ENCODE data around the gene ERAP2.

DNA sequence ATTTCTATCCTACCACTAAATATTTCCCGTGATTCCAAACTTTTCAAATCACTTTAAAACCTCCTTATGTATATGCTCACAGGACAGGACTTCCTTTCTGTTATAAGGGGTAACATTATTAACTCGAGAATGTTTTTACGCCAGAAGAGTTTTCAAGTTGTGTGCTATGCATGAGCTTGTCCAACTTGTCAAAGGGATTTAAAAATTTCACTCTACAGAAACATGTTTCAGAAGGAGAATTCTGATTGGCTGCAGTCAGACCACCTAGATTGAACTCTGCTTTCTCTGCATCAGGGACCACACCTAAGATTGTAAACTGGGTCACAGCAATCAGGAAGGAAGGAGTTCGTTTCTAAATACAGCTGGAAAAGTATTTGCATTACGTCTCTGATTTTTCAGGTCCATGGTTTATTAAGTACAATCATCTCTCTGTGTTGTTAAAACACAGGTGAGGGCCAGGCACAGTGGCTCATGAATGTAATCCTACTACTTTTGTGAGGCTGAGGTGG, 5.8 kb downstream of the GLRX start:
- RRBS: no CpG with 5 or more reads among the region's 5 CpGs

- RRBS: no CpG with 5 or more reads among the region's 5 CpGs
Measured at GRCh38 chr5:95841739-95842379, 19.3 kb upstream of the GLRX start.

- RRBS: no CpG with 5 or more reads among the region's 12 CpGs
Measured at GRCh38 chr5:95843620-95844652, 21.4 kb upstream of the GLRX start.

DNA sequence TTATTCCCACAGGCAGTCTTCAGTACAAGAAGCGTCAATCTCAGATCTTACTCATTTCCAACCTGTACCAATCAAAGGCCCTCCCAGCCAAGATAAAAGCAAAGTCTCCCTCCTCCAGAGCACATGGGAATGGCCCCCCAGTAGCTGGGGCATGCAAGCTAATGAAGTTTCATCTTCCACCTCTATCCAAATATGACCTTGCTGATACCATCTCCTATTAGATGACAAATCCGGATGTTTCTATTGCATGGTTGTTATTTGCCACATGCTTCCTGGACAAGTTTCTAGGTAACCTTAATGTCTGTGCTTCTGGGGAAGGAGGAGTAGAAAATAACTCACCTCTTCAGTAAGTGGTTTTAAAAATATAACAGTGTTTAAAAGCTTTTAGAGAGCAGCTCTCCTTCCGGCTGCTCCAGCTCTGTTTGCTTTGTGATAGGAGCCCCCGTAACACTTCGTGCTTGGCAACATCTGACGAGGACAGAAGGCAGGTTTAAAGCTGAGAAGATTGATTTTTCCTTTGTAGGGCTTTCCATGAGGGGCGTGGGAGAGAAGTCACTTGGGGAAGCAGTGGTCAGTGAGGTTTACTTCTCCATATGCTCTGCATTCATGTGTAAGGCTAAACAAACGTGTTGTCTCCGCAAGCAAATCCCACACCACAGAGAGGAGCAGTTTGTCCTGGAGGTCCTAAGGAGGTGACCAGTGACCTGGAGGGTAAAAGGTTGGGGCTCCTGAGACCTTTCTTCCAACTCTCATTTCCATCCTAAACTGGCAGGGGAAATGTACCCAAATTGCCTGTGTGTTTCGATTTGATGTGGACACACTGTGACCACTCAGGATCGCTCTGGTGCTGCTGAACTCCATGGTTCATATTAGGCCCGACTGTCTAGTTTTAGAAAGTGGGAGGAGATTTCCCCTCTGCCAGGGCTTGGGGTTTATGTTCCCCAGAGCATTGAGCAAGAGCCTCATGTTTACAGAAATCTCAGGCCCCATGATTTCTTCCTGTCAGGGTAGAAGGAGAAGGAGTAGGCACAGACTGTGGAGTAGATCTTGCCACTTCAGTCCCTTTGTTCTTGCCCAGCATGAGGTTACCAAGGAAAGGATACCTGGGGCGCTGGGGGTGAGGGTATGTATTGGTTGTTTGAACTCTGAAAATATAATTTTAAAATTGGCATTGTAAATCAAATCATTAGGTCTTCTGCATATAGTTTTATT, 40.5 kb upstream of the GLRX start:
- RRBS: no CpG with 5 or more reads among the region's 13 CpGs

DNA sequence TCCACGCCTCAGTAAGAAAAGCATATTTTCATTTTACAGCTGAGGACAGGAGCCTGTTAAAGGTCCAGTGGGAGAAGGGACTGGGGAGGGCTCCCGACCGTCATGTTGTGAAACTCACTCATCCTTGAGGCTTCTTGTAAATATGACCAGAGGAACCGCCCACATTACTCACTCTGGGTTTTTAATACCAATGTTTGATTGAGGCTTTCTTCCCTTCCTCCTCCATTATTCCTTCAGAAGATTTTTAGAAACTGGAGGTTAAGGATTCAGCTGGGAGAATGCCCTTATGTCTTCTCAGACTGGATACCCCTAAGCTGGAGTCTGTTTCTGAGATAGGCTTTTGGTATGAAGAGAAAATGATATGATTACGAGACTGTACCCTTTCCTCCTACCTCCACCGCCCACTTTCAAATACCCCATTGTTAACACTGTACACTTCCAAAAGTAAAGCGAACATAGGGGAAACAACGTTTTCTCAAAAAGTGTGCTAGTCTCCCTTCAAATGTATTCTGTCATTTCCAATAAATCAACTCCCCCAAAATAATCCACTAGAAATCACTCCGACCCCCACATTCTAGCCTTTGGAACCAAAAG, 61.6 kb upstream of the GLRX start:
- RRBS: no CpG with 5 or more reads among the region's 9 CpGs

DNA sequence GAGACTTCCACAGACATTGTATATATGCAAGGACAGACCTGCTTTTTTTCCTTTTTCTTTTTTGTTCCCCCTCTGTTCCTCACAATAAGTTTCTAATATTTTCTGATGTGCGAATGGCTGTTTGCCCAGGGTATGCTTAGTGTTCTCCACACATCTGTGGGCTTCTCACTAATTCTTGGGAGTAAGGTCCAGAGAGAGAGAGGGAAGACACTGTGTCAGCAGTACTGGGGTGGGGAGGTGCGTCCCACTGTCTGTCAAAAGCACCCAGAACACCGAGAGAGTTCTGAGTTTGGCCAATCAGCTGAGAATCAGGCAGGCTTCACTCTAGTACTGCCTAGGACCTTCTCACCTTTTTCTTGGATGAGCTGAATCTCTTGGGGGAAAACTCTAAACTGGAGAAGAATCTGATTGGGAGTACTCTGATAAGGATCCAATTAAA, 61.8 kb downstream of the ELL2 start:
- RRBS: no CpG with 5 or more reads among the region's 3 CpGs

DNA sequence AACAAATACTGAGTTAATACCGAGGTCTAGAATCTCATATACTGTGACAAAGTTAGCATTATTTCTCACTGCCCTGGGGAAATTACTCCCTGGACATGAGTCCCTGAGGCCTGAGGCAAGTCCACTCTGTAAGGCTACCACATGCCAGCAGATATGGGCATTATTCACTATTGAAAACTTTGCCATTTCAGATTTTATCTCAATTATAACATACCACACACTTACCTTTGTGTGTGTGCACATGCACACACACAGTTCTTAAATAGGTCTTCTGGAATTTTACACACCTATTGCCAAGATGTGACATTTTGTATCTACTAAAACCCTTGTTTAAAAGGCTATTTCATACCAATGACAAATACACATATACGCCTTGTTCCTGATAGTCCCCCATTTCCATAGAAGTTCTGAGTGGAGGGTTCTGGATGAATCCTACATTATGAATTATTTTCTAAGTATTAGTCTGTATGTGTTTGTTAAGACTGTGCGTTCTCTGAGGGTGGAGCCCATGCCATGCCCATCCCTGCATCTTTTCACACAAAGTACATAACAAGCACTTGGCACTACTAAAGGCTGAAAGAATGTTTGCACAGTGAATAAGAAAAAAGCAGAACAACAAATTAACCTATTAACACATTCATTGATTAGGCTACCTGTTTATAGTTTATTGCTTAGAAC, 22.7 kb downstream of the ELL2 start:
- RRBS: no CpG with 5 or more reads among the region's 3 CpGs

- RRBS: no CpG with 5 or more reads among the region's 3 CpGs
Measured at GRCh38 chr5:95946288-95947213, 15.1 kb downstream of the ELL2 start.

- RRBS: no CpG with 5 or more reads among the region's 1 CpG
Measured at GRCh38 chr5:95969631-95969878, 7.9 kb upstream of the ELL2 start.

GRCh38 chr5:96292600-96293467, 140.2 kb downstream of the PCSK1 start:
- RRBS: no CpG with 5 or more reads among the region's 13 CpGs

DNA sequence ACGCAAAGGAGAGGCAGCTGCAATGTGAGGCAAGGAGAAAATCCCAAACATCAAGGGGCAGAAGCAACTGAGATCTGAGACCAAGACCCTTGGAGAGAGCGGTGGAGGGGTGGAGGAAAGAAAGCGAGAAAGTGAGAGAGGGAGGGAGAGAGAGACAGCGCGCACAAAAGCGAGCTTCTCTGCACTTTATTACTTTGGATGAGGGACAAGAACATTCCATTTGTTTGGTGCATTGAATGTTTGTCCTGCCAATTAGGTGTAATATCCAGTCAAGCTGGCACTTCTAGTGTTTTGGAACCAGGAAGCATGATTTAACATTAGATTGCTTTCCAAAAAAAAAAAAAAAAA, 1.4 kb downstream of the CAST start:
- RRBS: no CpG with 5 or more reads among the region's 6 CpGs

DNA sequence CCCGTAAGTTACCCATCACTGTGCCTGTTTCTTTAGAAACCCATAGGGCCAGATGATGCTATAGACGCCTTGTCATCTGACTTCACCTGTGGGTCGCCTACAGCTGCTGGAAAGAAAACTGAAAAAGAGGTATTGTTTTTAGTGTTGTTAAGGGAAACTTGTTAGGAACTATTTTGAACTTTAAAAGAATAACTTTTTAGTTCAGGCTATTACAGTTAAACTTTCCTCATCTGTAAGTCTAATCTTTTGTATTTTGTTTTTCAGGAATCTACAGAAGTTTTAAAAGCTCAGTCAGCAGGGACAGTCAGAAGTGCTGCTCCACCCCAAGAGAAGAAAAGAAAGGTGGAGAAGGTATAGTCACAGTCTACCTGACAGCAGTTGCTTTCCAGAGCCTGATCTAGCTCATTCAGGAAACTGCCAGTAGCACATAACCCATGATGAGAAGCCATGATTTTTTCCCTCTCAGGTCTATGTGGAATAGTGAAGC, 66.5 kb downstream of the ERAP1 start:
- RRBS: no CpG with 5 or more reads among the region's 3 CpGs

- RRBS: no CpG with 5 or more reads among the region's 13 CpGs
Measured at GRCh38 chr5:96743117-96743845, 64.5 kb downstream of the ERAP1 start.

- RRBS: no CpG with 5 or more reads among the region's 7 CpGs
Measured at GRCh38 chr5:96803577-96804143, 4.1 kb downstream of the ERAP1 start.

GRCh38 chr5:96806968-96807190, 866 bp downstream of the ERAP1 start:
- RRBS: no CpG with 5 or more reads among the region's 3 CpGs

DNA sequence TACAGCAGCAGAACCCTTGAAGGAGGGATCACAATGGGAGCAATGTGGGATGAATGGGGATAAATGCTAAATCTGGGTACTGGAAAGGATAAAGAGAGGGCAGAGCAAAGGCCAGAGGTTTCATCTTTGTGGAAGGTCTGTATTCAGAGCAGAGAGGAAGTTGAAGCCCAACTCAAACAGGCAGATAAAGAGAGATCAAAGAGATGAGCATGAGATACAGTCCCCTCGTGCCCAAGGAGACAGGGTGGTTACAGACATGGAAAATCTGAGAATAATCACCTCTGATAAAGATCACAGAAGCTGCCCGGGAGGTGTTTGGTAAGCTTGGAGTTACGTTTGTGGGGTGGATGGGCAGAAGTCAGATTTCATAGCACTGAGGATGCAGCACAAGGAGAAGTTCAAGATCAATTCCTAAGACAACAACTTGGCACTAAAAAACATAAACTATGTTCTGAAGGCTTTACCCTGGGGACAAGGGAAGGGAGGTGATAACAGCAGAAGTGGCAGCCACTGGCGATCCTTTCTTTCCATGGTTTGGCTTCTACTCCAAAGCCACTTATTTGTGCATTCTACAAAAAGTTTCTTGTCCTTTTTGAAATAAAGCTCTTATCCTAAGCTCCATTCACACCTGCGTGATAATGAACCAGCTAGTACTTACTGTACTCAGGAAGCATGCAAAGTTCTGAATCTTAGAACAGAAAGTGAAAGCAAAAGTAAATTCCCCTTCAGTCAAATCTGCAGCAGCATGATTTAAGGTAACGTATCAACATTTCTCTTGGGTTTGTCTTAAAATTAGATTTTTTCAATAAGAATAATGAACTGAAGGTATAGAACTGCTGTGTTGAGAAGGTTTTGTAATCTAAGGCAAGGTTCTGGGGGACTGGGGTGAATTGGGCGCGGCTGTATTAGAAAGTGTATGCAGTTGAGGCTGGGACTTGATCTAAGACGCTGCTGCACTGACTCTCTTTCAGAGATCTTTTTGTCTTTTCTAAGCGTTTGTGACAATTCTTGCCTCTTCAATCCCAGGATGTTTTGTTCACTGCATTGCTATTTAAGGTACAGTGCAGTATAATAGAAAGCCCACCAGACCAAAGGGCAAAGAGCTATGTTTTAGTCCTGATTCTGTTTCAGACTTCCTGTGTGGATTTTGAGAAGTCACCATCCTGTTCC, at the start of gene ERAP2:
Gene ERAP2, plus strand, starts transcription at position 728 of the 1,170 bp plus-strand sequence.
- RRBS: no CpG with 5 or more reads among the region's 10 CpGs

GRCh38 chr5:97009253-97010043, 73.6 kb downstream of the LNPEP start:
- RRBS: no CpG with 5 or more reads among the region's 3 CpGs

DNA sequence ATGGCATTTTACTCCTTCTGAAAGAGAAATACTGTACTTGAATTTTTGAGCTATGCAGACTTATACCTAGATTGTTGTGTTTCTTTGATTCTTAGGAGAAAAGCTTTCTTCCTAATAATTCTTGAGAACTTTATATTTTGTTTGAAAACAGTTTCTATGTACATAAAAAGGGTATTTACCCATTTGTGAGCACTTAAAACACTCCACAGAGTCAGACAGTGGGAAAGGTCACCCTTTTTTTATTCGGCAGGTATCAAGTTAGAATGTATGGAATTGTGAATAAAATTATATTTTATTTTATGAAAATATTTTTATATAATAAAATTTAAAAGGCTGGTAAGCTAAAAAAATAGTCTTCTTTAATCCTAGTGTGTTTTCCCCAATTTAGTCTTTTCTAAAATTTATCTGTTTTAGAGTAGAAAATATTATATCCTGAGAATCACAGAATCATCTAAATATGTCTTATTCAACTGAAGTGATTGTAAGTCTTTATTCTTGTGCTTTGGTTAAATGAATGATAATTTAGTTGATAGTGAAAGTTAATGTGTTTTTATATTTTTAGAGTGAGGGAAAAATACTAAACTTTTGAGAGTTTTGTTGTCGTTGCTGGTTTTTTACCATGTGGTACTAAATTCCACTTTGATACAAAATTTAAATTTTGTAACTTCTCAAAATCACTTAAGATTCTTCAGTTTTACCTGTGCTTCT, 94.1 kb downstream of the LNPEP start:
- RRBS: no CpG with 5 or more reads among the region's 2 CpGs

DNA sequence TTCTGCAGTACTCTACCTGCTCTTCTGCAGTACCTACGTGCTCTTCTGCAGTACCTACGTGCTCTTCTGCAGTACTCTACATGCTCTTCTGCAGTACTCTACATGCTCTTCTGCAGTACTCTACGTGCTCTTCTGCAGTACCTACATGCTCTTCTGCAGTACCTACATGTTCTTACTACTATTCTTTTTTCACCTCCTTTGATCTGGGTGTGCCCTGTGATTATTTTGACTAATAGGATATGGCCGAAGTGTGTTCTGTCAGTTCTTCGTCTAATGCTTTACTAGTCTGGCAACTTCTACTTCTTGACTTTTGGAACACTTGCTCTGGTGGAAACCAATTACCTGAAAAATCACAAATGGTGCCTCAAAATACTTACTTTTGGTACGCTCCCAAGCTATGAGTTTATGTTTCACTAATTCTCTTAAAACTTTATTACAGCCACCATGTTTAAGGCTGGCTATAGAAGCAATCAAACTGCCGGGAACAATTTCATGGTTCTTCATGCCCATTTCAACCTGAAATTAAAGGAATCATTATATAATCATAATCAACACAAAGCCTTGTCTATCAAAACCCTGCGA, 4.3 kb downstream of the RIOK2 start:
- RRBS: no CpG with 5 or more reads among the region's 8 CpGs

Data from GM06990 (cell line).